ENCODE measurements around a stretch of chr14.

GRCh38 chr14:101588782-101589325 is 172.7 kb upstream of the PPP2R5C start:
- RRBS, 2 experiments = no CpG with 5 or more reads among the region's 10 CpGs

DNA sequence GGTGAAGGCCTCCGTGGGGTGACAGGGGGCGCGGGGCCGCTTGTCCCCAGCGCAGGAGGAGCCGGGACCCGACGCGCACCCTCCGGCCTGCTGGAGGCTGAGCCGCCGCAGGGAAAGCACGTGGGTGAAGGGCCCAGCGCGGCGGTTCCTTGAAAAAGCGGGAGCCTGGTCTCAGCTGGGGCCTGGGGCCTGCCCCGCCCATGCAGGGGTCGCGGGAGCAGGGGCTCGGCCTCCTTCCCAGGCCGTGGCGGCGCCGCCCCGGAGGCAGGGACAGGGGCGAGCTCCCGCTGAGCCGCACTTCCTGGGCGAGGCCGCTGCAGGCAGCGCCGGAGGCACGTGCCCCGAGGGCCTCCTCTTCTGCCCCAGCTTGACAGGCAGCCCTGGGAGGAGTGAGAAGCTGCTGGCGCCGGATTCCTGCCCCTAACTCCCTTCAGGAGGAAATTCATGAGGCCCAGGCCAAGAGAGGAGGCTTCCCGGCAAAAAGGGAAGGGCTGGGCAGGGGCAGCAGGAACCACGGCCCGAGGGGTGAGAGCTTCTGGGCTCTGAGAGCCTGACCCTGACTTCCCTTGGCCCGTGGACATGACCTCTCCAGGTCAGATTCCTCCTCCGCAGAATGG is 55.4 kb upstream of the PPP2R5C start:
- RRBS, 2 experiments = 63 to 70% methylated on average over 19 of the region's 42 CpGs

- RRBS, 2 experiments = 96 to 97% methylated on average over 4 to 6 of the region's 27 CpGs
These were observed 82.6 kb downstream of the PPP2R5C start for GRCh38 chr14:101843636-101844894.

GRCh38 chr14:102004253-102004629 is 39.9 kb downstream of the DYNC1H1 start:
- RRBS, 2 experiments = no CpG with 5 or more reads among the region's 2 CpGs

DNA sequence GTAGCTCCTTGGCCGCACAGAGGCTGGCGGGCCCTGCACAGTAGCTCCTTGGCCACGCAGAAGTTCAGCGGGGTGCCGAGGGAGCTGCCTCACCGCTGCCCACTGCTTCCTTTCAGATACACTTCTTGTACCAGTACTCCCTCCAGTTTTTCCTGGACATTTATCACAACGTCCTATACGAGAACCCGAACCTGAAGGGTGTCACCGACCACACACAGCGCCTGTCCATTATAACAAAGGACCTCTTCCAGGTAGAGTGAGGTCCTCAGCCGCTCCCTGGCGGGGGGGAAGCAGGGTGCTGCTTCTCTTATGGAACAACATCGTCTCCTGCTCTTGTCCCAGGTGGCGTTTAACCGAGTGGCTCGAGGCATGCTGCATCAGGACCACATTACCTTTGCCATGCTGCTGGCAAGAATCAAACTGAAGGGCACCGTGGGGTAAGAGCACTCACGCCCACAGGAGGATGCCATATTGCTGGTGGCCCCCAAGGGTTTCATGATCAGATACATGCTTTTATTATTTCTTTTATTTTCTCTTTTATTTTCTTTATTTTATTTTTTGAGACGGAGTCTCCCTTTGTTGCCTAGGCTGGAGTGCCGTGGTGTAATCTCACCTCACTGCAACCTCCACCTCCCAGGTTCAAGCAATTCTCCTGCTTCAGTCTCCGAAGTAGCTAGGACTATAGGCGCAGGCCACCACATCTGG is 47.4 kb downstream of the HSP90AA1 start:
- RRBS, 2 experiments = no CpG with 5 or more reads among the region's 23 CpGs

DNA sequence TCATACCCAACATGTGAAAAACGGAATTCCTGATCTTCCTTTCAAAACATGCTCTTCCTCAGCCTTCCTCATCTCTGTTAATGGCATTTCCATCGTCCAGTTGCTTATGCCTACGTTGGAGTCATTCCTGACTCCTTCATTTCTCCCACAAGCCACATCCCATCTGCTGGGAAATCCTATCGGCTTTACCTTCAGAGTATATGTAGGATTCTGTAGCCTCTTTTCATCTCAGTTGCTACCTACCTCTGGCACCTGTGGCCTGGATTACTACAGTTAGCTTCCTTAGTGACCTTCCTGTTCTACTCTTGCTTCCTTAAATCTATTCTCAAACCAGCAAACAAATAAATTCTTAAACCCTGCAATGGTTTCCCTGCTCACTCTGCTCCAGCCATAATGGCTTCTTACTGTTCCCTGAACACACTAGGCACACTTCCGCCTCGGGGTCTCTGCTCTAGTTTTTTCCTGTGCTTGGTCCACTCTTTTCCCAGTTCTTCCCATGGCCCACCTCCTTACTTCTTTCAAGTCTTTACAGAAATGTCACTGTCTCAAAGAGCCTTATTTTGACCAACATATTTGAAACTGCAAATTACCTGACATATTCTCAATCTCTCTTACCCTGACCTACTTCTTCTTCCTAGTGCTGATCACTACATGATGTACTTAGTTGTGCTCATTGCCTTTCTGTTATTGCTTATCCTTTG is 8.4 kb upstream of the WDR20 start:
- RRBS, 2 experiments = no CpG with 5 or more reads among the region's 6 CpGs

DNA sequence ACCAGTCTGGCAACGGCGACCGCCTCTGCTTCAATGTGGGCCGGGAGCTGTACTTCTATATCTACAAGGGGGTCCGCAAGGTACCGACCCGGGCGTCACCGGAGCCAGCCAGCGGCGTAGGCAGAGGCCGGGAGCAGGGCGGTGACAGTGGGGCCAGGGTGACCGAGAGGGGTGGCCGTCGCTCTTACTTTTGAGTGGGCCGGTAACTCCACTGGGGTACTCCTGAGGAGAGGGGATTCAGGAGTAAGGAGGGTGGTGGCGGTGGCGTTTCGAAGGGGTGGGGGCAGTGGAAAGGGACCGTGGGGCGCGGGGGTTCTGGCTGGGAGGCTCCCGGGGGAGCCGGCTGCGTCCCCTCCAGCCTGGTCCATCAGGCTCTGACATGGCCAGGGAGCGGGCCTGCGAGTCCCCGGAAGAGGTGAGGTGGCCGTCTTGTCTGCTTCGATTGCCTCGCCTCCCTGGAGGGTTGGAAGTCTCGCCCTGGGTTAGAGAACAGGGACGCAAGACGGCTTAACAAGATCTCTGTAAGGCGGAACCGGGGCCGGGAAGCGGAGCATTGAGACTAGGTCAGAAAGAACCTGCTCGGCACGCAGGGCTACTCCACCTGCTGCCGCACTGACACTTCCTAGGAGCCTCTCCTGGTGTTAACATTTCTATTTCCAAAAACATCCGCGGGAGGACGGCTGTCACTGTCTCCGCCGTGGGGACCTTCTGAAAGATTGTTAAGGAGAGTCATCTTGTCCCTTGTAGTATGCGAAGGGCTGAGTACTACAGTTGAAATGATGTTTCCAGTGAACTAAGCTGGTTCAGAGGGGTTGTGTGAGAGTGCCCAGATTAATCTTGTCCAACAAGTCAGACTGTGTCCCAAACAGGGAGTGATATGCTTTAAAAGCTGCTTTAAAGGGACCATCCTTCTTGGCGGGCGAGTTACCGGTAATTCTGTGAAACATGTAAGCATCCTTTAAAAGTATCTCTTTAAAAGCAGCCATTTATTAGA is 693 bp downstream of the WDR20 start:
- RRBS, 2 experiments = 1 to 2% methylated on average over 15 of the region's 51 CpGs

DNA sequence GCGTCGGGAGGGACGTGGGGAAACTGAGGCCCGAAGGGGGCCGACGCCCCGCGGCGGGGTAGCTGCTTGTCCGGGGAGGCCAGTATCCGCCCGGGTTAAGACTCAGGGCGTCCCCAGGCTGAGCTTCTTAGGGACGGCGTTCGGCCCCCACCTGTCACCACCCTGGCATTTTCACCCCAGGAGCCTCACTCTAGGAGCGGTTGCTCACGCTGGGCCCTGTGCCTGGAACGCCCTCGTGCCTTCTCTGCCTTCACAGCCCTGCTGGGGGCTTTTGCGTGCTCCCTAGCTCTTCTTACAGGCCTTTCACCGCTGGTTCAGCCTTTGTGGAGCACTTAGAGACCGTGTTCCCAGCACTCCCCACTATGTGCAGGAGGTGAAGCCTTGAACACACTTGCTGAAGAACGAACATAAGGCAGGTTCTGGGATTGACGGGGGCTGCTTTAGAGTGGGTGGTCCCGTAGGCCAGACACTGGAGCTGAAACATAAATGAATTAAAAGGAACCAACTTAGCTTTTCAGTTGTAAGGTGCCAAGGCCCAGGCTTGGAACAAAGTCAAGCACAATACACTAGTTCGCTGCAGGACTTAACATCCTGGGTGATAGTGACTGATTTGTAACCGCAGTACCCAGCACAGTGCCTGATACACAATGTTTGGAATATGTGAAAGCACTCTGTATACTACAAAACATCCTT is 659 bp downstream of the ZNF839 start:
- RRBS, 2 experiments = 0 to 5% methylated on average over 6 of the region's 28 CpGs

- RRBS, 2 experiments = no CpG with 5 or more reads among the region's 5 CpGs
These were observed 659 bp downstream of the CINP start for GRCh38 chr14:102362005-102362456.

DNA sequence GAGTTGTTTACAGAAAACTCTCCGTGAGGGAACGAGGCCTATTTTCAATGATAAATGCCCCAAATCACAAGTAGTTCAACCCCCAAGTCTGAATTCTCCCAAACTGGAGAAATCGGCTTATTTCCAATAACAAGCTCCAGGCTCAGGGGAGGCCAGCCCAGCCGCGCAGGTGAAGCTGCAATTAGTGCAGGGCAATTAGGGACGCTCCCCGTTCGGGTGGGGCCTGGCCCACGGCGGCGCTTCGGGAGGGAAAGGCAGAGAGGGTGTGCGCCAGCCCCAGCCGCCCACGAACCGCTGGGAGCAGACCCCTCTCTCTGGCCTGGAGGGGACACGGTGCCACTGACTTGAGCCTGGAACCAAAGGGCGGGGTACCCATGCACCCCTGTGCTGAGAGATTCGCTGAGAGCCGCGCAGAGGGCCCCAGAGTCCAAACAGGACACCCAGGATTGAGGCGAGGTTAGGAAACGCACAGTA is 14.2 kb upstream of the ANKRD9 start:
- RRBS, 2 experiments = no CpG with 5 or more reads among the region's 23 CpGs

DNA sequence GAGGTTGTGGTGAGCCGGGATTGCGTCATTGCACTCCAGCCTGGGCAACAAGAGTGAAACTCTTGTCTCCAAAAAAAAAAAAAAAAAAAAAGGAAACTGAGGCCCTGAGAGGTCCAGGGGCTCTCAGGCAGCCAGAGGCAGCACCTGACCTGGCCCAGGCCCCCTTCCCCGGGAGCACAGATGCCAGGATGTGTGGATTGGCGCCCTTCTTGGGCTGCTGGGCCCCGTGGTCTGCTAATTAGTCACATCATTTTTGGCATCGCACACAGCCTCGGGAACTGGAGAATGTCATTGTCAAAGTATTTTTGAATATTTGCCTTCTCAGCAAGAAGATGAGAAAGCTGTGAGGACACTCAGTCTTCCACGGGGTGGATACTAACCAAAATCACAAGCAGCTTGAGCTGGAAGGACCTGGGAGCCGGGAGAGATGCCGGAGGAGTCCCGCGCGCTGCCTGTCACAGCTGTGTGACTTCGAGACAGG is 12.6 kb upstream of the RCOR1 start:
- RRBS, 2 experiments = no CpG with 5 or more reads among the region's 14 CpGs

GRCh38 chr14:102618320-102619434 is 26.2 kb downstream of the RCOR1 start:
- RRBS, 2 experiments = no CpG with 5 or more reads among the region's 15 CpGs

DNA sequence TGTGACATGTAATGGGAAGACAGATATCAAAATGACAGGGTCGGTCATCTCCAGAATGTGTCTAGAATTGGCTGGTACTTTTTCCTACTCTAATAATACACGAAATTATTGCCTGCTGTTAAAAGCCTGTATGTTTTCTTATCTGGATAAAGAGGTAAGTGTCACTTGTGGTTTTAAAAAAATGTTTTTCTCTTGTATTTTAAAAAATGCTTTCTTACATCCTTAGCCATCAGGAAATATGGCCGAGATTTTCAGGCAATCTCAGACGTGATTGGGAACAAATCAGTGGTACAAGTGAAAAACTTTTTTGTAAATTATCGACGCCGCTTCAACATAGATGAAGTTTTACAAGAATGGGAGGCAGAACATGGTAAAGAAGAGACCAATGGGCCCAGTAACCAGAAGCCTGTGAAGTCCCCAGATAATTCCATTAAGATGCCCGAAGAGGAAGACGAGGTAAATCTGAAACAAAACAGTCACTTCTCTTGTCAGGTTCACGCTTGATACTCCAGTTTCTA is 55.2 kb upstream of the TRAF3 start:
- RRBS, 2 experiments = no CpG with 5 or more reads among the region's 10 CpGs

DNA sequence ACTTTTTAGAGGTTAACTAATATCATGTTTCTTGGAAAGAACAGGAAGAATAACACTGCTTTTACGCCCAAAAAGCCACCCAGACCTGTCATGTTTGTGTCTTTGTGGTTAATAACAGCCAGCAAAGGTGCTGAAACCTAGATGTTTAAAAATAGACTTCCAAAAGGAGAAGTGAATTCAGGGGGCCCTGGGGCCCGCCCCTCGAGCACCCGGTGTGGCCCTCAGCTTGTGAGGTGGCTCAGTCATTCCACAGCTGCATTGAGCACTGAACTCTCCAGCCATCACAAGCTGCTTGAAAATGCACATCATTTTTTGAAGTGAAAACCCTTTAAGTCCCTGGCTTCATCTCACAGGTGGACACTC is 20.8 kb upstream of the AMN start:
- RRBS, 2 experiments = no CpG with 5 or more reads among the region's 4 CpGs

DNA sequence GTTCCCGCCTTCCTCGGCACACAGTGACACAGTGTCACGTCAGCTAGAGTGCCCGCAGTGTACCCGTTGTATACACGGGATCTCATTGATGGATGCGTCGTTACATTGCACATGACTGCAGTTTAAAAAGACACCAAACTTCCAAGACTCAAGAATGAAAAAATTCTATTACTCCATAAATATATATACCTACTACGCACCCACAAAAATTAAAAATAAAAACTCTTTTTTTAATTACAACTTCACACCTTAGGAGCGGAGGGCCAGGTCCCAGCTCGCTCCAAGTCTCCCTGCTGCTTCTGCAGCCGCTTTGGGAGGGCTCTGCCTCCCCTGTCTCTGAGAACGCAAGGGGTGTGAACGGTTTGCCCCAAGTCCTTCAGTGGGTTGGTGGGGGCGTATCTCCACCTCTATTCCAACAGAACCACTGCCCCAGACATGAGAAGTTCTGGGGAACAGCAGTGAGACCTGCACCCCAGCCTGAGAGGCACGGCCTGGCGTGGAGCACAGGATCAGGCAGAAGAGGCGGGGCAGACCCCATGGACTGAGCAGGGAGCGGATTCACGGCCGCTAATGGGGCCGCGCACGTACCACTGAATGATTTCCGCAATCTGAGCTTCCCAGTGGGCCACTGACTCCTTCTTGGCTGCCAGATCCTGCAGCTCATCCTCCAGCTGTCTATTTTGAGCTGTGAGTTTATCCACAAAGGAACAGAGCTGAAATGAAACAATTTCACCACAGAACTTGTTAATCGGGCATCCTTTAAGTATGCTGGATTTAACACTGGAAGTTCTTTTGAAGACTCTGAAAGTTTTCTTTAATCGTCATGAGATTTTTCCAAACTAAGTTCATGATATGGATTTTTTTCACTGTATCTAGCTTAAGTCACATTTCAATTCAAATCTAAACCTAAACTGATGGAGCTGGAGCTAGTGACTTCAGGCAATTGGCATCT is 44.3 kb downstream of the AMN start:
- RRBS, 2 experiments = no CpG with 5 or more reads among the region's 27 CpGs

GRCh38 chr14:103045302-103045905 is 11.9 kb downstream of the CDC42BPB start:
- RRBS, 2 experiments = no CpG with 5 or more reads among the region's 15 CpGs

- RRBS, 2 experiments = no CpG with 5 or more reads among the region's 6 CpGs
These were observed 667 bp downstream of the TNFAIP2 start for GRCh38 chr14:103124034-103124222.

- RRBS, 2 experiments = no CpG with 5 or more reads among the region's 2 CpGs
These were observed 71.0 kb downstream of the TNFAIP2 start for GRCh38 chr14:103194396-103194595.

GRCh38 chr14:103331952-103332504 is 2.0 kb upstream of the EIF5 start:
- RRBS, 2 experiments = no CpG with 5 or more reads among the region's 3 CpGs

DNA sequence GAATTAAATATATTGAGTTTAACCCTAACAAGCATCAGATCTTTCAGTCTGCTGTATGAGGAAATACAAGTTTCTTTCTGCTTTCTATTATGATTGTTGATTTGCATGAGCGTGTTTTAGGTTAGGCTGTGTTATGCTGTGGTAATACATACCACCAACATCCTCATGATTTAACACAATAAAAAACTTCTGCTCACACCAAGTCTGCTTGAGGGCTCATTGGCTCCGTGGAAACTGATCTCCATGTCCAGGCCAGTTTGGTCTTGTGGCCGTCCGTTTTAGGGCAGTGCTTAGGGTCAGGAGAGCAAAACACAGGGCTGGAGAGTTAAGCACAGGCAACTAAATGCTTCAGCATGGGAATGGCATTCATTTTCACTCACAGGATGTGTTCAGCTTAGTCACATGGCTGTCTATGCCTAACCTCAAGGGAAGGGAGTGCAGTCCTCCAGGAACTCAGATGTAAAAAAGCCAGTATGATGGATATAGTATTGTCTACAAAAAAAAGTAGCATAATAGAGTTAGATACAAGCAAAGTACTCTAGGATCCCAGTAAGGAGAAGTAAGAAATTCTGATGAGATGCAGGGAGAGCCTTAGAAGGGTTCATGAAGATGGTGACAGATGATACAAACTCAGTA is 16.2 kb downstream of the MARK3 start:
- RRBS, 2 experiments = no CpG with 5 or more reads among the region's 4 CpGs

Measured in LNCaP clone FGC (cell line).